Colonic mucosa (tissue), 1 donor: Measurements from ENCODE around the genes TSPY2, AMELY, NLGN4Y, BPY2 and DAZ3.

DNA sequence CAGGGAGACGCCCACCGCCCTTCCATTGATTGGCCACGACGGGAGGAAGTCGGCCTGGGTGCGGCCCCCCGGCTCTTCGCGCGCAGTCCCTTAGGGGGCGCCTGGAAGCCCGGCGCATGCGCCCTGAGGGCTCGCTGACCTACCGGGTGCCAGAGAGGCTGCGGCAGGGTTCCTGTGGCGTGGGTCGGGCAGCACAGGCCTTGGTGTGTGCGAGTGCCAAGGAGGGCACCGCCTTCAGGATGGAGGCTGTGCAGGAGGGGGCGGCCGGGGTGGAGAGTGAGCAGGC lies at the start of gene TSPY2:
Gene TSPY2, plus strand, starts transcription at position 71 of the 286 bp plus-strand sequence.
- PRO-cap: no peak

GRCh38 chrY:6909828-6910265 lies 650 bp upstream of the TBL1Y start:
- PRO-cap: no peak

GRCh38 chrY:6911435-6911913 lies at the start of gene AMELY:
Gene AMELY (minus strand): TSS chrY:6911752.
- PRO-cap: no peak

GRCh38 chrY:11098725-11099146 lies 1571.1 kb downstream of the TSPY10 start:
- PRO-cap: unidirectional peak, minus-strand start at chrY:11098938

DNA sequence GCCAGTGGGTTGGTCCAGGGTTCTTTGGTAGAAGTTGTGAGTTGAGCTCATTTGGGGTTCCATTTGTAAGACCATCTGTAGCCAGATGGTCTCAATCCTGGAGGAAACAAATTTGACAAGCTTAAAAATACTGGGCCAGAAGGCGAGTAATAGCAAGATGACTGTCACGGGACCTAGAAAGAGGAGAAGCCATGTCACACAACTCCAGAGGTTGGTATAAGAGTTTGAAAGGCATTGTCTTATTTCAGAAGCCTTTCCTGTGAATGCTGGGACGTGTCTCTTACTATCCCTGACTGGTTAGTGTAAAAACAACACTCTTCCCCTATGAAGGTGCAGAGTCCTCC lies 100.6 kb upstream of the USP9Y start:
- PRO-cap: no peak

- PRO-cap: no peak
These were observed 91.4 kb downstream of the UTY start for GRCh38 chrY:13388547-13388799.

DNA sequence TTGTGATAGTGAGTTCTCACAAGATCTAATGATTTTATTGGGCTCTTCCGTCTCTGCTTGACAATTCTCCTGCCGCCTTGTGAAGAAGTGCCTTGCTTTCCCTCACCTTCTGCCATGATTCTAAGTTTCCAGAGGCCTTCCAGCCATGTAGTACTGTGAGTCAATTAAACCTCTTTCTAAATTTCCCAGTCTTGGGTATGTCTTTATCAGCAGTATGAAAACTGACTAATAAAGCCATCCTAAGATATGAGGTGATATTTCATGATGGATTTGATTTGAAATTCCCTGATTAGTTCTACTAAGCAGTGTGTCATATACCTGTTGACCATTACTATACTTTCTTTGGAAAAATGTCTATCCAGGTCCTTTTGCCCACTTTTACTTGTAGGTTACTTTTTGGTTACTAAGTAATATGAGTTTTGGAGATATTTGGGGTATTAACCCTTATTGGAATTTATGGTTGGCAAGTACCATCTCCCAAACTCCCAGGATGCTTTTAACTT lies 91.0 kb downstream of the UTY start:
- PRO-cap: no peak

DNA sequence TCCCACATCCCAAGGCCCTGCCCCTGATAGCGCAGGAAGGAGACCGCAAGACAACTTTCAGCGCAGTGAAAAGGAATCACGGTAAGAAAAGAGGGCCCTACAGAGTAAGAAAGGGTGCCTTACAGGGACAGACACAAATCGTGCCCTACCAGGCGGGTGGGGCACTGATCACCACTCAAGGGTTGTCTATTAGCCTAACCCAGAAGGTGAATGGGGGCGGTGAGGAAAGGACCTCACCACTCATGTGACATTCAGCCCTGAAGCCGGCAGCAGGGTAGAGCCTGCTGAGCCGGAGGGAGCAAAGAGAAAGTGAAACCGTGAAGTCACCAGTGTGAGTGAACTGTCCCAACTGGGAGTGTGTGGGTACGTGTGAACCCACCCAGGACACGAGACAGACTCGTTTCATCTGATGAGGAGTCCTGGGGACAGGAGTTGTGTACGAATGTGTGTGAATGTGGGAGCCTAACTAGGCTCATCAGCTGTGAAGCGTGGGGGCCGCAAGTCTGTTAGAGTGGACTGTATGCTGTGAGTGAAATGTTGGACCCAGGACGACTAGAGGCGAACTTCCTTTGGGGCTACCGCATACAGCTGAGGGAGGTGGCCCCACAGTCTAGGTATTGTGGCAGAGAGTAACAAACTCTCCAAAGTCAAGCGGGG lies 43.9 kb downstream of the UTY start:
- PRO-cap: no peak

DNA sequence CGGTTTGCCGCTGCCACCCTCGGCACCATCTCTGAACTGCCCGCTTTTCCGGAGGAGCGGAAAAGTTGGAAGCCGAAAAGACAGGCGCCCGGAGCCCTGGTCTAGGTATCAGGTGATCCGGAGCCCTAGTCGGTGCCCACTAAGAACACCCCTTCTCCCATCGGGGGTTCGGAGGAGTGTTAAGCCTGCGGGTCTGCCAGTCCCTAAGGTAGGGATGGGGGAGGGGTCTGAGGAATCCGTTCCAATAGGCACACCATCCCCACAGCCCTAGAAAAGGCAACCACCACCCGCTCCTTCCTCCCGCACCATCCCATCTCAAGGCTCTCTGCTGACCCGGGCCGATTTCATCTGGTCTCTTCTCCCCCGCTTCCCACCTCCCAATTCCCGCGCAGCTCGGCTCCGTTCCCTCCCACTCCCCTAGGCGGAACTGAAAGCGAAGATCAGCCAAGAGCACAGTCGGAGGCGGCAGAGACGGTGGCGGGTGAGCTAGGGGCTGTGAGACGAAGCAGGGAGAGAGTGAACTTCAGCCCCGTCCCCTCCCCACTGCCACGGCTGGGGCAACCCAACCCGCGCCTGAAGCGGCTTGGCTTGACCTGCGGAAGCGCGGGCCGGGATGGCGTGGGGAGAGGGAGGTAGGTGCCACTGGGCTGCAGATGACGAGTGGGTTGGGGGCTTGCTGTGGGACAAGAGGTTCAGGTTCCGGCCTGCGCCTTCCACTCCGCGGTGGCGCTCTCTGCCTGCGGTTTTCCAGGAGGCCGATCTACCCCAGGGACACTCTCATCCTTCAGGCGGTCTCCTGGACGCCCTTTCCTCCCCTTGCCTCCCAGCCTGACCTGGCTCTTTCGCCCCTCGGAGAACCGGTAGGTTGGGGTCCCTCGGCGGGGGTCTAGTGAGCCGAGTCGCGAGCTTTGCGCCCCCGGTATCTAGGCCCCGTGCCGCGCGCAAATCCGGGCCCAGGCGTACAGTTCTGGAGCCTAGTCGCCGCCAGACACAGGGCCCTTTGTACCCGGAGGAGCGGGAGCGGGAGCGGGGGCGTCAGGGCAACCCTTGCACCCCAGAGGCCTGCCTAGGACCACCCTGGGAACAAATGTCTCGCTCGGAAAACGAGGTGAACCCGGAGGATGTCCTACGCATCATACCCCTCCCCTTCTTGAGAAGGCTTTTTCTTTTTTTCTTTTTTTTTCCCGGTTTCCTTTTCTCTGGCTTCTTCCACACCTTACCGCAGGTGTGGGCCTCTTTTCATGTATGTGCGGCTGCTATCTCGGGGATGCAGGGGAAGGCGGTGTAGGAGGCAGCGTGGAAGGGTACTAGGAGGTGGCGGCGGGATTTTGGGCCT lies at the start of gene NLGN4Y:
Gene NLGN4Y, plus strand, starts transcription at position 453 of the 1,336 bp plus-strand sequence.
- PRO-cap: no peak

GRCh38 chrY:19040518-19041123 lies 267.1 kb upstream of the HSFY2 start:
- PRO-cap: no peak

DNA sequence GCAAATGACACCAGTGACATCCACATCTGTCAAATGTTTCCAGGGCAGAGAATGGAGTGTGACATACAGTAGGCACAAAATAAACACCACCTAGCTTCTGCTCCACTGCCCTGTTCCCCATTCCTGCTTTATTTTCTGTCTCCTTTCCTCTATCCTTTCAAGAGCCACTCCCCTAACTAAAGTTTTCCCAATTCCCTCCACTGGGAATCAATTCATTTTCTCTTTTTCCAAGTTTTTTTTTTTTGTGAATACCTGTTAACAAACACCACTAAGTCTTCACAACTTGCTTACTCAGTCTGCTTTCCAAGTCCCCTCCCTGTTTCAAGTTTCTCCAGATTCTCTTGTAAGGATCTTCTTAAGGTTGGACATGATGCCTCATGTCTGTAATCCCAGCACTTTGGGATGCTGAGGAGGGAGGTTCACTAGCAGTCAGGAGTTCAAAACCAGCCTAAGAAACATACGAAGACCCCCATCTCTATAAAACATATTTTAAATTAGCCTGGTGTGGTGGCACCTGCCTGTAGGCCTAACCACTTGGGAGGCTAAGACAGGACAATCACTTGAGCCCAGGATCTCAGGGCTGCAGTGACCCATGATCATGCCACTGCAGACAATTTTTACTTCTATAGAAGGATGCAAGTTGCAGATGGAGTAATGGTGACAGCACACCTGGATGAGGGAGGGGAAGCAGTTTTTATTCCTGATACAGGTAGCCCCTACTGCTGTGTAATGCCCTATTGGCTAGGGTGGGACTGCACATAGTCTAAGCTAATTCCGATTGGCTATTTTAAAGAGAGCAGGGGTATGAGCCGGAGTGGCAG lies 294.4 kb upstream of the HSFY2 start:
- PRO-cap: no peak

GRCh38 chrY:19607963-19608363 lies 136.6 kb downstream of the KDM5D start:
- PRO-cap: no peak

- PRO-cap: no peak
These were observed 372.8 kb upstream of the RBMY1B start for GRCh38 chrY:21138324-21138778.

DNA sequence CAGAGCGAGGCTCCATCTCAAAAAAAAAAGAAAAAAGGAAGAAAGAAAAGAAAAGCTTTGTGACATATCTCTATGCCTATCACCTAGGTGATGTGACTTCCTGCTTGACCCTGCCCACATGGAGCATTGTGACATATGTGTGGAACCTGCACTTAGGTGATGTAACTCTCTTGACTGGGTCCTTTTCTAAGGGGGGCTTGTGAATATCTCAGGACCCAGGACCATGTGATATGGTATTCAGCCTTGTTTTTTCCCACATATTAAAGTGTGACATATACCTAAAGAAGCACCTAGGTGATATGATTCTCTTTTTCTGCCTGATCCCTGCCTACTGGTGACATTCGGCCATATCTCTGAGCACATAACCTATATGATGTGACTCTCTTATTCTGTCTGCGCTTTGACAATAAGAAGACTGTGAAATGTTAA lies at the start of gene BPY2:
Gene BPY2, plus strand, starts transcription at position 203 of the 429 bp plus-strand sequence.
- PRO-cap: no peak

DNA sequence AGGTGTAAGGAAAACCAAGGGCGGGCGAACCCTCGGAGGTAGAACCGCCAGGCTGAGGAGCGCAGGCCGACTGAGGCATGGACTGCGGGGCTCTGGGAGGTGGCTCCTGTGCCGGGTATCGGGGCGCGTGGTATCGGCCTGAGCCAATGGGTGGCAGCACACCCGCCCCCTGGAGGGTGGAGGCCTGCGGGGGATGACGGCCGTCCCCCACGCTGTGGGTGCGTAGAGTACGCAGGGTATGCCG lies at the start of gene DAZ3:
Gene DAZ3, minus strand, starts transcription at position 72 of the 244 bp plus-strand sequence.
- PRO-cap: no peak